Heart right ventricle (tissue), 2 donors: ENCODE results near the genes DAAM1, JKAMP, C14orf39 and TMEM30B.

DNA sequence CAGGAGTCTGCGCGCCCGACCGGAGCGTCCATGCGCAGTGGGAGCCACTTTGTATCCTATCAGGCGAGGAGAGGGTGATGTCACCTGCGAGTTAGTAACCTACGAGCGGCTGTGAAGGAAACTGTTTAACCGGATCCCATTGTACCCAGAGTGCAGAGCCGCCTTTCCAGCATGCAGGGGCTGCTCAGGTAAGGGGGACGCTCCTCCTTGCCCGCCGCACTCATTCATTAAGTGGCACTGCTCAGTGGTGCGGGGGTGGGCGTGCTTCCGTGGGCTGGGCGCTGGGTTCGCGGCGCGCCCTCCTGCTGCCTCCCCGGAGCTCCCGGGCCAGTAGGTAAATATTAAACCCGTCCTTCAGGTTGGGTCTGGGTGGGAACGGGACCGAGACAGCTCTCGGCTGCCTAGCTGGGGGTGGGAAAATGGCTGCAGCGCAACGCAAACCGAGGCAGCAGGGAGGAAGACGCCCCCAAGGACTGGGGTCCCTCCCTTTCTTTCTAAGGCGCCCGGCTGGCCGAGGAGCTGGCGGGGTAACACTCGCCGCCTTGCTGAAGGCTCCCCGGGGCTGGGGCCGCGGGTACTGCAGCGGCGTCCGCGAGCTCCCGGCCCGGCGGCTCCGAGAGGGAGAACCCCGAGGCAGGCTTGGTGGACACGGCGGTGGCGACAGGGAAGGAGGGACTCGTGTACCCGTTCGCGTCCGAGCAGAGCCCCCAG, at the start of gene DAAM1:
Gene DAAM1, plus strand, starts transcription at position 87 of the 711 bp plus-strand sequence.
- PRO-cap, 2 experiments: peak in 2 of 2 experiments; most common plus-strand start position 124 of the sequence (in 1)

DNA sequence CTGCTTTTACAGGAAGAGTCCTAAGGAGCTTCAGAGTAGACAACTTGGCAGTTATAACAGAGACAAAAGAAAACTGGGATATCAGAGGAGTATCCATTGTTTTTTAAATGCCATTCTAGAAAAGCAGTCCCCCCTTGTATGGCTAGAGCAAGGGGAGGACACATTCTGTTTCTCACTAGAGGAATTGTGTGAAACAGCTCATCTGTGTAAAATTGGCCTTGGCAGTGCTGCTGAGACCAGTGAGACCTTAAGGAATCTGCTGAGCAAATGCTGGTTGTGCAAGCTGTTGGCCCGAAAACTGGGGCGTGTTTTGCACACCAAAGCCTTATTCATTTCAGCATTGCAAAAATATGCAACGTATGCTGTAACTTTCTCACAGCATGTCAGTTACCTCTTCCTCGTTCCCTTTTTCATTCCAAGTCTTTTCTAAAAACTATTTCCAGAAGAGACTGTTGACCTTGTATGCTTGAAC, 127.9 kb downstream of the GPR135 start:
- PRO-cap, 2 experiments: no peak in any of the 2 experiments

- PRO-cap, 2 experiments: peak in 2 of 2 experiments; most common plus-strand start chr14:59484517 (in 2); most common minus-strand start chr14:59484381 (in 2)
These were observed at the start of gene JKAMP for GRCh38 chr14:59484237-59485335. Gene JKAMP, plus strand, starts transcription at chr14:59484517.

- PRO-cap, 2 experiments: no peak in any of the 2 experiments
These were observed 143.5 kb downstream of the RTN1 start for GRCh38 chr14:59726861-59727639.

- PRO-cap, 2 experiments: no peak in any of the 2 experiments
These were observed 49.3 kb upstream of the RTN1 start for GRCh38 chr14:59919486-59920674.

DNA sequence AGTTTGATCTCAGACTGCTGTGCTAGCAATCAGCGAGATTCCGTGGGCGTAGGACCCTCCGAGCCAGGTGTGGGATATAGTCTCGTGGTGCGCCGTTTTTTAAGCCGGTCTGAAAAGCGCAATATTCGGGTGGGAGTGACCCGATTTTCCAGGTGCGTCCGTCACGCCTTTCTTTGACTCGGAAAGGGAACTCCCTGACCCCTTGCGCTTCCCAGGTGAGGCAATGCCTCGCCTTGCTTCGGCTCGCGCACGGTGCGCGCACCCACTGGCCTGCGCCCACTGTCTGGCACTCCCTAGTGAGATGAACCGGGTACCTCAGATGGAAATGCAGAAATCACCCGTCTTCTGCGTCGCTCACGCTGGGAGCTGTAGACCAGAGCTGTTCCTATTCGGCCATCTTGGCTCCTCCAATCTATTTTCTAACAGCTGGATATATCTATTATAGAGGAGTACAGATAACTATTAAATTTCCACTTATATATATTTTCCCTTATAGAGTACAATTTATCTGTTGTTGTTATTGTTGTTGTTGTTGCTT, 81.6 kb upstream of the RTN1 start:
- PRO-cap, 2 experiments: no peak in any of the 2 experiments

DNA sequence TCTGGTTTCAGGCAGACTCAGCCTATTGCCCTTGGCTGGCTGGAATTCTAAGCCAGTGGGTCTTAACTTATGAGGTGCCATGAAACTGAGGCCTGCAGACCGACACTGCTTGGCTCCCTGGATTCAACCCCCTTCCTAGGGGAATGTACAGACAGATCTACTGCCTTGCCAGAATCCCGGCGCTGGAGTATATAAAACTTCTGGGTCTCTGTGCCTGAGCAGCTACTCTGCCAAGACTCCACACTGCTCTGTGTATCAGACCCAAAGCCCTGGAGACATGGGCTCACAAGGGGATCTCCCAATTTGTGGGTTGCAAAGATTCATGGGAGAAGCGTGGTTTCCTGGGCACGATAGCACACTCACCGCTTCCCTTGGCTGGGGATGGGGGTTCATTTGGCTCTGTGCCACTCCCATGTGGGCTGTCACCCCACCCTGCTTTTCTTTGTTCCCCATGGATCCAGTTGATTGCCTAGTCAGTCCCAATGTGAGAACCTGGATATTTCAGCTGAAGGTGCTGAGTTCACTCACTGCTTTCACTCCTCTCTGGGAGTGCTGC, 40.1 kb upstream of the PCNX4 start:
- PRO-cap, 2 experiments: no peak in any of the 2 experiments

GRCh38 chr14:60212734-60213378, 36.2 kb upstream of the PPM1A start:
- PRO-cap, 2 experiments: no peak in any of the 2 experiments

DNA sequence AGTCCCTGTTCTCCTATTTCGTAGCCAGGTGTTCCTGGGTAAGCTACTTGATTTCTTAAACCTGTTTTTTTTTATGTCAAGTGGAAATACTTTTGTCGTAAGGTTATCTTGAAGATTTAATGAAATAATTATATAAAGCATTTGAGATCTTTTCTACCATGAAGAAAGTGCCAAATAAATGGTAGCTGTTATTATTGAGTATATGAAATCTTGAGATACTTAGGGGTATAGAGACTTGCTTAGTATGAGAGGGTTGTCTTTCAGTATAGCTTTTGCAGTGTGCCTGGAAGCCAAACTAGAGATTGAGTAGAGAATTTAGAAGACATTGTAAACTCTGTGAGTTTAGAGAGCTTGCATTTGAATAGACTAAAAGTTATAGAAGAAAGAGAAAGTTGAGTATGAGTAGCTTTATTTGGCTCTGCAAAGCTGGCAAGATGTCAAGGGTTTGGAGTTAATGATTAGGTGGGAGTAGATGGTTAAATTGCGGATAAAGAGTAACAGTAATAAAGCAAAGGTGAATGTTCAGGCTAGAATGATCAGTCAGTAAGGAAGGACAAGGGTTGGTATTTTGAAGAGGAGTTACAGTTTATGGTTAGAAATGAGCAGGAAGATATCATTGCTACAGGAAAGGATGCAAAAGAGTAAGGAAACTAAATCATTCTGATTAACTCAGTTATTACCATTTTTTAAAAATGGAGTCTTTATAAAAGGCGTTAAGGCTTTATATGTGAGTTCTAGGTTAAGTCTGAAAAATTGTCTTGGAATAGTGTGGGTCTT, 5.1 kb downstream of the PPM1A start:
- PRO-cap, 2 experiments: no peak in any of the 2 experiments

DNA sequence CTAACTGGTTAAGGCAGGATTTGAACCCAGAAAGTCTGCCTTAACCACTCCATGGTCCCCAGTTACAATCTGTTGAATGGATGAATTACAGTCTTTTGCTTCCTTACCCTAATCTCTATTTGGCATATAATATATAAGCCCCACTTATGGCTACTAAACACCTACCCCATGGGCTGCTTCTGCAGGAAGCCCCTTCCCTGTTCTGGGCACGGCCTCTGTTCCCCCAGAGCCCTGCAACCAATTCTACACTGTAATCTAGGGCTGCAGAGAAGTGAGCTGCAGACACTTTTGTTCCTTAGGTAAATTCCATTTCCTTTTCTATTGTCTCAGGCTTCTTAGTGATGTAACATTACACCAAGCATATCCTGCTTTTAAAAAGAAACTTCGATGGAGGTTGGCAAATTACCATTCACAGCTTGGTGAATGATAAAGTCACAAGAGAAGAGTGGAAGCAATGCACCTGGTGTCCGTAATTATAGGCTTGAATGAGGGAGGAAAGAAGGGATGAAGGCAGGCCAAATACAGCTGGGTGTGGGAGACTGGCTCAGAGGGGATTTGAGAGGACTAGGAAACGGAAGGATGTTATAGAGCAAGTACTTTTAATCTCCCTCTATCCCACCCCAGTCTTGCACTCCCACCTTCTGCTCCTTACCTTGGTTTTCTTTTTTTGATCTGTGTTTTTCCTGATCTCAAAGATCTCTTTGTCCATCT, 68.5 kb downstream of the PPM1A start:
- PRO-cap, 2 experiments: no peak in any of the 2 experiments

DNA sequence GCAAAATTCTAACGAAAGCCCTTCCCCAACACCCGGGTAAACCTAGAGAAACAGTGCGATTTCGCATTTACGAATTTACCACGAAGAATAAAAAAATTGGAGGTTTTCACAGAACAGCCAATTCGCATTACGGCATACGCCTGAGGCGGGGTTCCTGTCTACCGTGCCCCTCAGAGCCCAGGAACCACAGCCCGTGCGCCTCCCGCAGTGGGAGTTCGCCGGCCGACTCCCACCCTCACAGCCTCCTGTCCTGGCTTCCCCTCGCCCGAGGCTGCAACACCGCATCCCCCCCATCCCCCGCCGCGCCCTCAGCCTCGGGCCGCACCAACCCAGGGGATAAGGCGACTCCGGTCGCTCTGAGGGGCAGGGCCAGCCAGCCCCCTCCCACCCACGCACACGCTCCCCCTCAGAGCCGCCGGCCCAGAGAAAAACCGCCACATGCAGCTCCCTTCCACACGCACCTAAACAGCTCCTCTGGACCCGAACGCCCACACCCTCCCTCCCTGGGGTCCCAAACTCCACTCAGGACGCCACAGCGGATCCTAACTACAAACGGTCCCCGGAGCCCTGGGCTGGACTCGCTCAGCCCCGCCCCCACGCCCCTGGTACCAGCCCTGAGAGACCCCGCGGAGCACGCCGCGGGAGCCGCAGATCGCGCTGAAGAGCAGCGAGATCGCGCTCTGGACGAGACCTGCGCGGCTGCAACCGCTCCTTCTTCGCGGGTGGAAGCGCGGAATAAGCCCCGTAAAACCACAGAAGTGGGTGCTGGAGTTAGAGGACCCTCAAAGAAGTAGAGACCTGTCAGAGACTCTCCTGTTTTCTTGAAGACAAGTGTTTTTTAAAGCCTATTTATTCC, at the start of gene C14orf39:
Gene C14orf39, minus strand, starts transcription at position 580 of the 856 bp plus-strand sequence.
- PRO-cap, 2 experiments: no peak in any of the 2 experiments

- PRO-cap, 2 experiments: no peak in any of the 2 experiments
These were observed 2.7 kb downstream of the SIX1 start for GRCh38 chr14:60646631-60646833.

GRCh38 chr14:60664869-60665551, 15.7 kb upstream of the SIX1 start:
- PRO-cap, 2 experiments: no peak in any of the 2 experiments

DNA sequence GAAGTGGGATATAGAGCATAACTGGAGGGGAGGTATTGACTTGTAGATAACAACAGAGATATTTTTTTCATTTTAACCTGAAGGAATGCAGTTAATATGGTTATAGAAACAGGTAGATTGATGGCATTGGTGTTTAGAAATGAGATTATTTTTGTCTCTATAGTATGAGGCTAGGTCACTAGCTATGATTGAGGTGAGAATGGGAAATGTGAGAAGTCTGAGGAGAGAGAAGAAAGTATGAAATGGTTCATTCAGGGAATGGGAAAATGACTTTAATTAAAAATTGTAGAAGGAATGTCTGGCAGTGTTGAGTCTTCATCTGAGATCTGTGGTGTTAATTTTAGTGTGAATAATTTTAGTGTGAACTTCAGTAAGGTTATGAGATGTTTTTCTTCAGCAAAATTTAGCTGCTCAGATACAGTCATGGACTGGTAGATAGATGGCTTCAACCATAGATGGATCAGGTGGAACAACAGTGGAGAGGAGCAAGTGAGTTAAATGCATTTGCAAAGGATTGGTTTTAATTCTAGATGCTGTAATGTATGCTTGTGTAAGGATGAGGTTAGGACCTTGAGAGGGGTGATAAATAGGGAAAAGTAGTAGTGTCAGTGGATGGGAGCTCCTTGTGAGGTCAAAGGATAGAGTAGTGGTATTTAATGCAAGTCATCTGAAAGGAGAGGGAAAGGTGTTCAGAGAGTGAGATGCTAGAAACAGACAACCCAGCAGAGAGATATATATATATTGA, 41.2 kb downstream of the MNAT1 start:
- PRO-cap, 2 experiments: no peak in any of the 2 experiments

DNA sequence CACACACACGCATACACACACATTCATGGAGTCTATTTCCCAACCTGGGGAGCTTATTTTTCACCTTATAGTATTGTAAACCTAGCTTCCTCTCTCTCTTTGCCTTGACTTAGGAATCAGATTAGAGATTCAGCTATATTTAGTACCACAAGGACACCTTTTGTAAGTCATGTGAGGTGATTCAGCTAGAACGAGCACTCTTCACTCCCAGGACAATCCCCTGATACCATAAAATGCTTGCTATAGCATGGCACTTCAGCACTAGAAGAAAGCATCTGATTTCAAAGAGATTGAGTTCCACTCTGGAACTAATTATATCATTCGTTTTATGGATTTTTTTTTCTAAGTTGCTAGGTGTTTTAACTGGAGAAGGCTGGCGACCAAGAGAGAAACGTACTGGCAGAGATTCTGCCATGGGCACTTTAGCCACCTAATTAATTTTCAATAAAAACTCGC, 23.5 kb downstream of the TMEM30B start:
- PRO-cap, 2 experiments: no peak in any of the 2 experiments

GRCh38 chr14:61280873-61281677, at the start of gene TMEM30B:
Gene TMEM30B, minus strand, starts transcription at chr14:61281338.
- PRO-cap, 2 experiments: peak in 1 of 2 experiments; most common minus-strand start chr14:61281177 (in 1)

DNA sequence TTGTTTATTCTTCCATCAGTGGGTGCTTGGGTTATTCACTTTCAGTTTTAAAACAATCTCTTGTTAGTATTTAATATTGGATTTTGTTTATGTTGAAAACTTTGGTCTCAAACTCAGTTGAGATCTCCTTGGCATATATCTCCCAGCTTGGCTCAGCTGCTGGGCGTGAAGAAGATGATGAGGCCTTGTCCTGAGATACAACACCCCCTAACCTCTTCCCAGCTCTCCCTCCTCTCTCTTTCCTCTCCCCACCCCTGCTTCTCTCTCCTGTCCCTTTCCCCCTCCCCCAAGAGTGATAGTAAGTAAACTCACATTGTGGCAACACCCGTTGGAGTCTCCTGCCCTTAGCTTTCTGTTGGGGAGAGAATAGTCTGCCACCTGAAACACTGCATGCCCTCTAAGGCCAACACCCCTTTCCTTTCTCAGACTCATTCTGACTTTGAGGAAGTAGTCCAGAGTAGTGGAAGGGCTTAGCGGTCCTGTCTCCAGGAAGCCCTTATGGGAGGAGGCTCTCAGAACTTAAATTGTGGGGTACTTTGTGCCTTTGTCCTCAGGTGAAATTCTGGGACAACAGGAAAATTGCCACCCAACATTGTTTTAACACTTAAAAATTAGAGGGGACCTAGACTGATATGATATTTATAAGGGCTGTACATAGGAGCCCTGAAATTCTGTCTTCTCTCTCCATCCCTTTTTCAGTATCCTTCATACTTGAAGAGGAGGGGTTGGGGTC, 95.2 kb downstream of the PRKCH start:
- PRO-cap, 2 experiments: no peak in any of the 2 experiments

DNA sequence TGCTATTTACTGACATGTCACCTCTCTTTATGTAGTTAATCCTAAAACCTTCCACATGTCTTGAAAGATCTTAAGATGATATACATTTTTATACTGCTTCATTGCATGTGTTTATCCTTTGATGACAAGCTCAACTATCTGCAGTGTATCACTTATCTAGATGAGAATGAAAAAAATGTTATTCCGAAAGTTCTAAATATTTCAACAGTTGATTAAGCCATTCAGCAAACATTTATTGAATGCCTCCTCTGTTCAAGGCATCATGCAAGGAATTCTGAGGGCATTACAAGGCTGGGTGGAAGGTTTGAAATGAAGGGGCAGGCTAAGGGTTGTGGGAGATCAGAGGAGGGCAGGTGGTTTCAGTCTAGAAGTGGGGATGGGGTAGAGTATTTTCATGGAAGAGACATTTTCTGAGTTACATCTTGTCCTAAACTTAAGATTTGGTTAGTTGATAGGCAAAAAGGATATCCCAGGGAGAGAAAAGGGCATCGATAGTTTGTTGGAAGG, 126.9 kb downstream of the PRKCH start:
- PRO-cap, 2 experiments: no peak in any of the 2 experiments

GRCh38 chr14:61452368-61453110, 131.2 kb downstream of the PRKCH start:
- PRO-cap, 2 experiments: no peak in any of the 2 experiments

DNA sequence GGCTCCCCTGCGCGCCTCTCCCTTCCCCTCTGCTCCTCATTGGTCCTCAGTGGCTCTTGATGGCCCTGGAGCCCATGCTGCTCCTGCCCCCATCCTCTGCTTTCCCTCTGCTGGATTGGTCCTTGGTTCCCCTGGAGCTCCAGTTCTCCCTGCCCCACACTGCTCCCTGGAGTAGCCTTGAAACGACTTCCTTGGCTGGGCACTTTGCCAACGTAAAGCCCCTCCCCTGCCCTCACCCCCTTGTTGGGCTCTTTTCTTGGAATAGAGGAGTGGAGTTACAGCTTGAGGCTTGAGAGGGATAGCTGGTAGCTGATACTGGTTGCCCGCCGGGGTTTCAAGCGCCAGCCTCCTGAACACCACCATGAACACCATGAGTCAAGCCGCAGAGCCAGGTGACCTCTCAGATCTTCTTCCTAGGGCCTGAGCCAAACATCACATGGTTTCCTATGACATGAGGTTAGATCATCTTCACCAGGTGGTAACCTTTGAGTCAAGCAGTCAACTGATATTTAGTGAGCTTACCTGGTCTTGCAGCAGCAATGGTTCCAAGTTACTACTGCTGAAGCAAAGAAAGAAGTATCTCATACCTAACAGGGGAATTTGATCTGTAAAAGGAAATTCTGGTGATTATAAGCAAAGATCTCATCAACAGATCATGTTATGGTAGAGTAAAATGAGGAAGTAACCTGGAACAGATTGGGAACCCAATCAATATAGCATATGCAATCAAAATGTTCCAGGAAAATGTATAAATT, 139.9 kb downstream of the PRKCH start:
- PRO-cap, 2 experiments: no peak in any of the 2 experiments